Cytotoxic T cell (primary cell): ENCODE measurements around a stretch of chr2.

- PRO-cap, 2 experiments: no peak in any of the 2 experiments
Observed at GRCh38 chr2:191013110-191013428, 902 bp downstream of the STAT1 start.

GRCh38 chr2:191020737-191021557 lies 7.0 kb upstream of the STAT1 start:
- PRO-cap, 2 experiments: no peak in any of the 2 experiments

- PRO-cap, 2 experiments: peak in 2 of 2 experiments; most common minus-strand start chr2:191127394 (in 1)
Observed at GRCh38 chr2:191127323-191127522, 23.6 kb downstream of the STAT4 start.

DNA sequence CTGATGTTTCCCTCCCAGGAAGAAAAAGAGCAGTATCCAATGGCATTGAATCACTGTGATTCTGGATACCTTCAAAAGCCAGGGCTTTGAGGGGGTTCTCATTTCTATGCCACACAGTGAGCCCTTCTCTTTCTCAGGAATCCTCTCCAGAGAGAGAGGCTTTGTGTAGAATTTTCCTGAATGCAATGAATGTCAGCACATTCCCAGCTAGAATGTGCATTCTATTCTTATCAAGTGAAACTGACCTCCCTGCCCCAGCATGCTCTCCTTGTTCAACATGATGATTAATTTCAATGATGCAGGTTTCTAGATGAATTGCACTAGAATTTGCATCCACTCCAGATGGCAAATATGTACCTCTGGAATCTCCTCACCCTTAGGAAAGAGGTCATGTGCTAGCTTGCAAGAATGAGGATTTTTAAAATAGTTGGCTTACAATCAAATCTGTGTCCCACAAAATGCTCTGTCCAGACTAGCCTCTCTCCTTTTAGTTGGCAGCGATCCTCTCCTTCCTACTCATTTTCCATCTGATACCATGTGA lies 20.8 kb upstream of the STAT4 start:
- PRO-cap, 2 experiments: no peak in any of the 2 experiments

DNA sequence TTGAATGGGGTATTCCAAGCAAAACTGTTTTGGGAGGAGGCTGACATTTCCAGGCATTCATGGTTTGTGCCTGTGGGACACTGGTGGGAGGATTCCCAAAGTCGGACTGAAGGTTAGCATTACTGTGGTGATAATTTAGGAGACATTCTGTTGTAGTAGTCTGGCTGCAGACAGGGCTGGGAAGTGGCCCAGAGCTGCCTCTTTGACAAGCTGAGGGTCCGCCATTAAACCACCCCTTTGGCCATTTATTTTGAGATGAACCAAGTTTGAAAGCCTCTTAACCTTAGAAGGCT lies 1.8 kb downstream of the MYO1B start:
- PRO-cap, 2 experiments: no peak in any of the 2 experiments

- PRO-cap, 2 experiments: no peak in any of the 2 experiments
Observed at GRCh38 chr2:191249240-191250056, 4.2 kb downstream of the MYO1B start.

DNA sequence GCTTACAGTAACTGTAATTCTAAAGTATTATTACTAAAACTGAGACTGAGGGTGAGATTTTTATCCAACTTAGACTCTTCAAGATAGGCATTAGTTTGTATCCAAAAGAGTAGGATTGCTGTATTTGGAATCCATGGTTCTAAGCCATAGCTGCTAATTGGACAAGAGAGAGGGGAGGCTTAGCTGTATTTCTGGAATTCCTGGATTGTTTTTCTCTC lies 39.4 kb downstream of the TMEFF2 start:
- PRO-cap, 2 experiments: no peak in any of the 2 experiments

GRCh38 chr2:195575763-195576596 lies 81.0 kb upstream of the SLC39A10 start:
- PRO-cap, 2 experiments: peak in 1 of 2 experiments; most common plus-strand start chr2:195575977 (in 1)

- PRO-cap, 2 experiments: no peak in any of the 2 experiments
Observed at GRCh38 chr2:195735345-195735976, 78.4 kb downstream of the SLC39A10 start.

DNA sequence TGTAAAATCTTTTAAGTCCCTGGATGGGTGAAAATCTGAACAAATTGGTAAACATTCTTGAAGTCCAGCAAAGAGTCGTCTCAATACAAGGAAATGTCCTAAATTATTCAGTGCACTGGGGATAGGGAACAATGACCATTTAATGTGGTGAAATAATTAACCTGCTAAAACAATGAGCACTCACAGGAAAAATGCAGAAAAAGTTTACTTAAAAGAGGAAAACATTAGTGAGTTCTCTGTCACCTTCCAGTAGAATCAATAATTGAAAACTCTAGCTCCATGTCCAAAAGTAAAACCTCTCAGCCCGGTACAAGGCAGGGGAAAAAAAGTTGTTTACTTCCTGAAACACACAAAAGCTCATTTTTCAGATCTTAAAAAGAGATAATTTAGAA lies 44.3 kb upstream of the DNAH7 start:
- PRO-cap, 2 experiments: no peak in any of the 2 experiments

DNA sequence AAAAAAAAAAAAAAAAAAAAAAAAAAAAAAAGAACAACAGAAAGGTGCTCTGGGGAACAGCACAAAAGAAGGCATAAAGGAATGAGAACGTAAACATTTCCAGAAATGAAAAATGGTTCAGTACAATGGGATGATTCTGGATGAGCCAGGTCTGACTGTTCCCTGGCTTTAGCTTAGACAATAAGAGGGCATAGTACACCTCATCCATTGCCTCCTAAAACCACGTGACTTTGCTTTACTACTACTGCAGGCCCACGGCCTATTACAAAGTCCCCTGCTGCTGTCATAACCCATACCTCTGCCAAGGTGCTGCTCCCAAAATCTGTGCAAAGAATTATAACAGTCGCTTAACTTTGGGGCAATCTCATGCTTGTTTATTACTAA lies 26.9 kb downstream of the STK17B start:
- PRO-cap, 2 experiments: peak in 1 of 2 experiments; most common plus-strand start position 265 of the sequence (in 1); most common minus-strand start position 233 of the sequence (in 1)

- PRO-cap, 2 experiments: no peak in any of the 2 experiments
Observed at GRCh38 chr2:196154047-196154432, 17.3 kb downstream of the STK17B start.

DNA sequence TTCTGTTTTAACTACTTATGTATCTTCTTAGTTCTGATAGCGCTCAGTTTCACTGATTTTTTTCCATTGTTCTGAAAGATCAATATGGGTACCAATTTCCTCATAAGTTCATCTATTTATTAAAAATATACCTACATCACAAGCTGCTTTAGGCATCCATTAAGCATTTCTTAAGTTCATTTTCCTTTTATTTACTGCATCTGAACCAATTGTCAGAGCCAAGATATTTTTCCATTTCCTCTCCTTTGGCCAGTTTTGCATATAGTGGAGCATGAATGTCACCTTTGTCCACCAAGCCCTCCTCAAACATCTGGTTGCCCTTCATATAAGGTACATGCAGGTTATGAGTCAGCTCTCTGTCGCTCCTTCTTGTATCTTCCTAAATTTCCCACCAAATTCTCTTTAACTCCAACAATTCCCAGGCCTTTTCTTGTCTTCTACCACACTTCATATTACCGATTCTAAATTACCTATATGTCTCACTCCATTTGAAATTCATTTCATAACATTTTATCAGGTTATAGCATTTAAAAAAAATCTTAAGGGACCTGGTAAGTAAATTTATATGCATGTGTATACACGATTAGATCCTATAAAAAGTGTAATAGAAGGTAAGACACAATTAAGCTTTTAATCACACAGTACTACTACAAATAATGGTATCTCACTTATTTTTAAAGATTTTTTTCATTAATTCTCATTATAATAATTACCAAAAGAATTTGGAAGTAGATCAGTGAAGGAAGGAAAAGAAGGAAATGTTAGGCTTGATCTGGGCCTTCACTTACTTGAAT lies 5.2 kb downstream of the STK17B start:
- PRO-cap, 2 experiments: no peak in any of the 2 experiments

GRCh38 chr2:196168098-196168415 lies 3.3 kb downstream of the STK17B start:
- PRO-cap, 2 experiments: peak in 2 of 2 experiments; most common plus-strand start chr2:196168237 (in 1); most common minus-strand start chr2:196168312 (in 2)

DNA sequence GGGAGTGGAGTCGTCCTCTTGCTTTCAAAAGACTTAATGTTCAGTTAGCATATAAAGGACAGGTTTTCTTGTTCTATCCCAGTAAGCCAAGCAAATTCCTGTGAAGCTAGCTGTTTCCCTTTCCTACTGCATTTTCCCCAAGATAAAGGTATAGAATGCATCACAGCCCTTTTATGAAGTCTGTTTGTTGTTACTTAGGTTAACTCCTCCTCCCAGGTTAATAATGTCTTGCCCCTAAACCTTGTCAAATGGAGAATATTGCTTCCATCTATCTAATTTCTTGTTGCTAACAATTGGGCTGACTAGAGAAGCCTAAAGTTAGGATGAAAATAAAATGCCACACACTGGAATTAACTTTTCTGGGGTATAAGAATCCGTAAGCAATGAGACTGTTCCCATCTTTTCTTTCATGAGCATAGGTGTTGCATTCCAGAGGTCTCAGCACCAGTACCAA lies 1.1 kb upstream of the STK17B start:
- PRO-cap, 2 experiments: peak in 2 of 2 experiments; most common minus-strand start position 144 of the sequence (in 2)

GRCh38 chr2:196274181-196275339 lies 103.2 kb upstream of the STK17B start:
- PRO-cap, 2 experiments: no peak in any of the 2 experiments

DNA sequence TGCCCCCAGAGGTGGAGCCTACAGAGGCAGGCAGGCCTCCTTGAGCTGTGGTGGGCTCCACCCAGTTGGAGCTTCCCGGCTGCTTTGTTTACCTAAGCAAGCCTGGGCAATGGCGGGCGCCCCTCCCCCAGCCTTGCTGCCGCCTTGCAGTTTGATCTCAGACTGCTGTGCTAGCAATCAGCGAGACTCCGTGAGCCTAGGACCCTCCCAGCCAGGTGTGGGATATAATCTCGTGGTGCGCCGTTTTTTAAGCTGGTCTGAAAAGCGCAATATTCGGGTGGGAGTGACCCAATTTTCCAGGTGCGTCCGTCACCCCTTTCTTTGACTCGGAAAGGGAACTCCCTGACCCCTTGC lies 66.4 kb downstream of the HECW2 start:
- PRO-cap, 2 experiments: no peak in any of the 2 experiments

GRCh38 chr2:196729466-196729867 lies 70.0 kb downstream of the GTF3C3 start:
- PRO-cap, 2 experiments: no peak in any of the 2 experiments

DNA sequence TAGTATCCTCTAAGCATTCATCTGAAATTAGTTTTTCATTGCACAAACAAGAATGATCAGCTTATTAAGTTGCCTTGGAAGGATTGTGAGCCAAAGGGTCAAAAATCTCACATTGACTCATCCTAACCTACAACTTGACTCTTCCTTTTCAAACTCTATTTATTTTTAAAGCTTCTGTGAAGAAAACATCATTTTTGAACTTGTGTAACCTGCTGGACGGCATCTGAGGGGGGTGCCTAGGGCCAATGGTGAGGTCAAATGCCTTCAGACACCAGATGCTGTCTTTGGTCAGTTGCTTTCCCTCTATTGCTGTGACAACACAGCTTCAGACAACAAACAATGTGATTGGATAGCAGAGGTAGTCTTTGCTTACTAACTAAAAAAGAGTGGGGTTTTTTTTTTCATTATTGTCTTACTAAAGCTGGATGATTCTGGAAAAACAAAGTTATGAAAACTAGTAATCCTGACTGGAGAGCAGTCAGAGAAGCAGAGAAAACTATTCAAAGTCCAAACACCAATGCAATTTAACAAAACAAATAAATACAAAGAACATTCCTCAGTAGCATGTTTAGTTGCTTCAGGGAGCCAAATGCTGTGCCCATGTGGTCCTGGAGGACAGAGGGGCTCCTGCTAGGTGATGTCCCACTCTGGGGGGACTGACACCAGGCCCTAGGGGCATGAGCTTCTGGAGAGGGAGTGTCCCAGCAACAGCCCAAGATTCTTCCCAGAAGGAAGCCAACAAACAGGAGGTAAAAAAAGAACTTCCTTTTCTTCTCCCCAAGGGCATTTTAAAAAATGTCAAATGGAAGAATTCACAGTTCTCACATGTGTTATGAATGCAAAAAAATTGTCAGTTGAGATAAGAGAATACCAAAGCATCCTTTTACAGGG lies 180.9 kb upstream of the PGAP1 start:
- PRO-cap, 2 experiments: no peak in any of the 2 experiments

- PRO-cap, 2 experiments: peak in 2 of 2 experiments; most common plus-strand start chr2:197192200 (in 1); most common minus-strand start chr2:197192008 (in 2)
Observed at GRCh38 chr2:197191803-197192490, 118.6 kb downstream of the ANKRD44 start.